Iris pigment epithelial cell (primary cell): ENCODE results near the gene SPI1.

DNA sequence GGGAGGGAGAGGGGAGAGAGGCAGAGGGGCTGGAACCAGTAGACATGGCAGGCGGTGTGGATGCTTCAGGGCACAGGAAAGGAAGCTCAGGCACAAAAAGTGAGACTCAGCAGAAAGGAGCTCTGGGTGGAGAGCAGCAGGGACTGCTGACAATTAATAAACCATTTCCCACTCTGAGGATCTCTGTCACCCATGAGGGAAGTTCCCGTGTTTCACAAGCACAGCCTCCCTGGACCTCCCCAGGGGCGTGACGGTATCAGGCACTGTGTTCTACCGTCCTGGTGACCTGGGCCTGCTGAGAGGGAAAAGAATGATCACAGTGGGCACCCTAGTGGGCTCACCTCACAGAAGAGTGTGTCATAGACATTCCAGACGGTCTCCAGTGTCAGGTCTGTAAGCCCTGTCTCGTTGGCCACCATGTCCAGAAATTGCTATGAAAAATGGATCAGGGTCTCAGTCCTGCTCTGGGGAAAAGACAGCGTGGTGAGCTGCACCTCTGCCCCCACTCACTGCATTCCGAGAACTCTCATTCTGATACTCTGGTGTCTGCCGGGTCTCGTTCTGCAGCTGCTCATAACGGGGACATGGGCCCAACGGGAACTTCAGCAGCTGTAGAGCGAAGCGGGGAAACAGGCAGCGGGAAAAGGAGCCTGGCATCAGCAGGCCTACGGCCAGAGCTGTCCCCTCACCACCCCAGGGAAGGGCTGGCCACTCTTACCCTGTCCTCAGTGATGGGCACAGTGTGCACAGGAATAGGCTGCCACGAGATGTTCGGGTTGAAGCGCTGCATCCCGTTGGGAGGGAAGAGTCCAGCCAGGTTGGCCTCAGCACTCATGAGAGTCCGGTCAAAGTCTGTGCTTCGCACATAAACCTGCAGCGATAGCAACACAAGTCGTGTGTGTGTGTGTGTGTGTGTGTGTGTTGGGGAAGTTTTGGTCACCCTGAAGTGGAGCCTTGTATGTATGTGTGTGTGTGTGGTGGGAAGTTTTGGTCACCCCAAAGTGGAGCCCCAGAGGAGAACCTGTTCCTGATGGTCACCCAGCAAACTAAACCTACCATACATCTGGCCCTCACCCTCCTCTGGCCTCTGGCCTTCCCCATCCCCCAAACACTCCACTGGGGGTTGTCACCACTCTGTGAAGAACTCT lies 3.3 kb downstream of the ACP2 start:
- RRBS = no CpG with 5 or more reads among the region's 25 CpGs

- RRBS = no CpG with 5 or more reads among the region's 6 CpGs
These were observed 43.4 kb downstream of the MYBPC3 start for GRCh38 chr11:47309048-47309644.

DNA sequence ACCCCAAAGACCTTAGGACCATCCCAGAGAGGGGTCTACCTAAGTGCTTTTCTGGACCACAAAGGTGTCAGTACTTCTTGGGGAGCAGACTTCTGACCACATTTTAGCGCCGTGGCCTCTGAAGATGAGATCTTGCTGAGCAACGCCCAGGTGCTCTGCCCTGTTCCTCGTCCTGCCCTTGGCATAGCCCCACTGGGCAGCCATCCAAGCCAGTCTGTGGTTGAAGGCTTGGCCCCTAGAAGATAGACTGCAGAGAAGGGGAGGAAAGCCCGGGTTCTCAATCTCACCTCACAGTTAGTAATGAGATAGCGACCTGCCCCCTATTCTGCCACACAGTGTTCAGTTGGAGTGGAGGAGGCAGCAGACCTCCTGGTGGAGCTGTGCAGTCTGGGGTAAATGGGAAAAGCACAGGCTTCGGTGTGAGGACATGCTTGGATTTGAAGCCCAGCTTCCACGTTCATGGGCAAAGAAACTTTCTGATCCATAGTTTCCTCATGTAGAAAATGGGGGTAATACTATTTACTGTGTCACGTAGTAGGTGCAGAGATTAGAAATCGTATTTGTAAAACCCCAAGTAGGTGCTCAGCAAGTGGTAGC lies 26.8 kb downstream of the MYBPC3 start:
- RRBS = no CpG with 5 or more reads among the region's 10 CpGs

DNA sequence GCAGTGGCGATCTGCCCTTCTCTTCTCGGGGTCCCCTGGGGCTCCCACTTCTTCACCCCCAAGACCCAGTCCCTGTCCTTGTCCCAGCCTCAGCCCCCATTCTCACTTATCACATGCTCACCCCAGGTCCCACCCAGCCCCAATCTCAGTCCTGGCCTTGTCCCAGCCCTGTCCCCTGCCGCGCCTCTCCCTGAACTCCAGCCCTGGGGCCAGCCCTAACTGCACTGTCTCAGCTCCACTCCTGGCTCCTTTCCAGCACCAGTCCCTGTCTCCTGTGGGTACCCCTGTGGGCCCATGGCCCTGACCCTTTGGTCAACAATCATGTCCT lies 902 bp downstream of the SPI1 start:
- RRBS = no CpG with 5 or more reads among the region's 4 CpGs

GRCh38 chr11:47378254-47379177 lies at the start of gene SPI1:
TSS of gene SPI1 (minus strand) at chr11:47378547.
- RRBS = 85% methylated on average over 4 of the region's 21 CpGs

GRCh38 chr11:47395535-47396142 lies 12.8 kb upstream of the SLC39A13 start:
- RRBS = 67% methylated on average over 1 of the region's 13 CpGs

GRCh38 chr11:47406741-47407668 lies 1.4 kb upstream of the SLC39A13 start:
- RRBS = no CpG with 5 or more reads among the region's 14 CpGs

GRCh38 chr11:47498514-47499112 lies 49.7 kb upstream of the RAPSN start:
- RRBS = no CpG with 5 or more reads among the region's 3 CpGs

GRCh38 chr11:47514683-47515651 lies 38.0 kb downstream of the CELF1 start:
- RRBS = no CpG with 5 or more reads among the region's 7 CpGs

DNA sequence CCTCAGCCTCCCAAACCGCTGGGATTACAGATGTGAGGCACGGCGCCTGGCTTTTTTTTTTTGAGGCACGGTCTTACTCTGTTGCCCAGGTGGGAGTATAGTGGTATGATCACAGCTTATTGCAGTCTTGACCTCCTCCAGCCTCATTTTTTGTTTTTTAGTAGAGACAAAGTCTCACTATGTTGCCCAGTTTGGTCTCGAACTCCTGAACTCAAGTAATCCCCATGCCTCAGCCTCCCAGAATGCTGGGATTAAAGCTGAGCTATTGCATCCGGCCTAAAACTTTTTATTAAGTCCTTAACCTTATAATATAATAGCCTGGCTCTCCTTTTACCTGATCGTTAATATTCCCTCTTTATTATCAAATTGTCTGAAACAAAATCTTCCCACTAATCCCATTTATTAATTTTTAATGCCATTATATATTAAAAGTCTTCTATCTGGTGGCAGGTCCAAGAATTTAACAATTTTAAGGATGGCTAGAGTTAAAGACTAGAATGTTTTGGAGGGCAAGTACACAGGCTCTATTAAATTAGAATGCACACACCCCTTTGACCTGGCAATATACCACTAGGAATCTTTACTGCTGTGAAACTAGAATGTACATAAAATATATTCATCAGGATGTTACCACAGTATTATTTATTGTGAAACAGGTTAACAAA lies 23.9 kb upstream of the AGBL2 start:
- RRBS = no CpG with 5 or more reads among the region's 7 CpGs

DNA sequence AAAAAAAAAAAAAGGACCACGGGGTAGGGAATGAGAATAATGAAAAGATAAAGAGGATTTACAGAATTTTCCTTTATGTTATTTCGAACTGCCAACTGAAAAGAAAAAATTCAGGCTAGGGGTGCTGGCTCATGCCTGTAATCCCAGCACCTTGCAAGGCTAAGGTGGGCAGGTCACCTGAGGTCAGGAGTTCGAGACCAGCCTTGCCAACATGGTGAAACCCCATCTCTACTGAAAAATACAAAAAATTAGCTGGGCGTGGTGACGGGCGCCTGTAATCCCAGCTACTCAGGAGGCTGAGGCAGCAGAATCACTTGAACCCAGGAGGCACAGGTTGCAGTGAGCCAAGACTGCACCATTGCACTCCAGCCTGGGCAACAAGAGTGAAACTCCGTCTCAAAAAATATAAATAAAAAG lies 24.6 kb downstream of the FNBP4 start:
- RRBS = no CpG with 5 or more reads among the region's 7 CpGs

GRCh38 chr11:47745920-47746479 lies 21.1 kb downstream of the FNBP4 start:
- RRBS = no CpG with 5 or more reads among the region's 1 CpG

DNA sequence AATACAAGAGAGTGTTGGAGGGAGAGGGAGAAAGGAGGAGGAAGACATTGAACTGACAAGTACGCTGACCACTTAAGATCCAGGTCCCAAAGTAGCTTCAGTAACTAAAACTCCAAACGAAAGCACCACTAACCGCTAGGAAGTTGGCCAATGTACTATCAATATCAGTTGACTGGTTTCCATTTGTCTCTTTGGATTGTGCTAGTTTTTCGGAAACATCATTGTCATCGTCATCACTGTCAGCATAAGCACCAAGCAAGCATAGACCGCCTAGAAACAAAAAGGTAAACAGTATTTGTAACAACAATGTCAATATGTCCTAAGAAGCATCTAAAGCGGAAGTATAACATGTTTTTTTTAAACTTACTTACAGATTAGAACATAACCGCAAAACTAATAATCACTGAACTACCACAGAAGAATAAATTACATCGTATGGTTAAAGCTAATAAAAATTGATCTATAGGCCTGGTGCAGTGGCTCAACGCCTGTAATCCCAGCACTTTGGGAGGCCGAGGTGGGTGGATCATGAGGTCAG lies 12.7 kb downstream of the FNBP4 start:
- RRBS = no CpG with 5 or more reads among the region's 11 CpGs

DNA sequence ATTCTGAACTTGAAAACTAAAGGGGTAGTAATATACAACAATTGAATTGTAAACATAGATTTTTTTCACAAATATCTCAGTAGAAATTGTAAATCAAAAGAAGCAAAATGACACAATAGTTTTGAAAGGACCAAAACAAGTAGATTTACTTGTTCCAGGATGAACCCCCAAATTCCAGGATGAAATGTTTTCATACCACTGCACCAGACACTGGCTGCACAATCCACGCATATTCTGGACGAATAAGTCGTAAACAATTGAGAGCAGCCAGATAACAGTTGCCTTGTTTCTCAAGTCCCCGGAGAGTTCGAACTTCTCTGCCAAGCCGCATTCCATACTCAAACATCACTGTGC lies 25.4 kb upstream of the FNBP4 start:
- RRBS = no CpG with 5 or more reads among the region's 6 CpGs

- RRBS = no CpG with 5 or more reads among the region's 2 CpGs
These were observed 881 bp upstream of the NUP160 start for GRCh38 chr11:47849131-47849330.

GRCh38 chr11:47916404-47916993 lies 63.9 kb upstream of the PTPRJ start:
- RRBS = no CpG with 5 or more reads among the region's 7 CpGs

GRCh38 chr11:47979331-47980072 lies 857 bp upstream of the PTPRJ start:
- RRBS = no CpG with 5 or more reads among the region's 19 CpGs

DNA sequence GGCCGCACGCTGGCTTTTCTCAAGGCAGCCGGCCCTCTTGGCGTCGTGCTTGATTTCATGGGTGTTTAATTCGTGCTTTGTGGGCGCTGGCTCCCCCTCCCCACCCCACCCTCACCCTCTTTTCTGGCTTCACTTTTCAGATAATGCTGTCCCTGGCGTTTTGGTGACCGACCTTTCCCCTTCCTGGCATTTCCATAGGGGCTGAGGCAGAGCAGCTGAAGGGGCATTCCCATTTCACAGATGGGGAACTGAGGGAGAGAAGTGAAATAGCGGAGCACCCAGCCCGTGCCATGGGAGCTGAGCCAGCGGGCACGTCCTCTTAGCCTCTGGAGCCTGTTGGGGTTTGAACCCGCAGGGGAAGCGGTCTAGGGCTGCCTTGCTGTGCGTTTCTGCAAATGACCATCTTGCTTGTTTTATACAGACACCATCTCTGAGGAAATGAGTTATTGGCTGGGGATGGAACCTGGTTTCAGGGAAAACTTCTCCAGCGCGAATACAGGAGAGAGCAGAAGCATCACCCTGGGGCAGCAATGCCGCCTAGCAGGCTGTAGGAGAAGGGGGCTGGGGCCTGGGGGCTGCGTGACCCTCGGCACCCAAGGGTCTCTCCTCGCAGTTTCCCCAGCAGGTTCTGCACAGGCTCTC lies 1.3 kb downstream of the PTPRJ start:
- RRBS = 0% methylated on average over 3 of the region's 22 CpGs

GRCh38 chr11:47983106-47983852 lies 2.9 kb downstream of the PTPRJ start:
- RRBS = no CpG with 5 or more reads among the region's 7 CpGs

GRCh38 chr11:48033341-48033938 lies 53.1 kb downstream of the PTPRJ start:
- RRBS = no CpG with 5 or more reads among the region's 12 CpGs